Adrenal gland (tissue), 7 donors: ENCODE data around the genes RANBP17 and TLX3.

- PRO-cap, 3 experiments = peak in 3 of 3 experiments; most common plus-strand start chr5:168681889 (in 2); most common minus-strand start chr5:168681615 (in 3)
- RAMPAGE, long total RNA, 4 experiments = no peak in any of the 4 experiments
- RRBS = no CpG with 5 or more reads among the region's 3 CpGs
Observed at GRCh38 chr5:168681458-168682000, 102.4 kb upstream of the PANK3 start.

DNA sequence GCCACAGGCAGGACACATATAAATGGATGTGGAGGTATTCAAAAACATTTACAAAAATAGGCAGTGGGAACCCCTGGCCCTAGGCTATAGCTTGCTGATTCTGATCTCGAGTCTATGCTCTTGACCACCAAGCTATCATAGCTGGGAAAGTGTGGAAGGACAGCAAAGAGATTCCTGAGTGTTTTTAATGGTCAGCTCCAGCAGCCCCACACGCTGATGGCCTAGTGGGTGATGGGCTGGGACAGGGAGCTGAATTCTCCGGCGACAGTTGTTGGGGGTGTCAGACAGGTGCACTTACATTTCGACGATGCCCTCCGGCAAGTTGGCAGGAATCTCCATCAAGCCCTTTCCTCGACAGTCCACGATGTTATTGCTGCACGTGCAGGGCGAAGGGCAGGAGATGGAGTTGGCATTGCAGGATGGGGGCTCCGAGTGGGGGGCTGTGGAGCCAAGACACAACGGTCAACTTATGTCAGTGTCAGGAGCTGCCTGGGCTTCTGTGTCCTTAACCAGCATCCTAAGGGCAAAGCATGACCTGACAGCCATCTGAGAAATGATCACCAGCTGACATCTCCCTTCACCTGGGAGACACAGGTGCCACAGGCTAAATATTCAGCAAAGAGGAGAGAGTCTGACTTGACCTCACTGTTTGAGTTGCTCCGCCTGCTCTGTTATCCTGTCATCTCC lies 227.1 kb upstream of the PANK3 start:
- PRO-cap, 3 experiments = no peak in any of the 3 experiments
- RAMPAGE, long total RNA, 4 experiments = start-site peak on the minus strand in 1 of 4 experiments, centred at position 402 of the sequence, 27 reads per replicate
- RRBS = 86% methylated on average over 5 of the region's 14 CpGs

- PRO-cap, 3 experiments = no peak in any of the 3 experiments
- RAMPAGE, long total RNA, 4 experiments = no peak in any of the 4 experiments
- RRBS = no CpG with 5 or more reads among the region's 3 CpGs
Observed at GRCh38 chr5:168819059-168819265, 239.8 kb upstream of the PANK3 start.

DNA sequence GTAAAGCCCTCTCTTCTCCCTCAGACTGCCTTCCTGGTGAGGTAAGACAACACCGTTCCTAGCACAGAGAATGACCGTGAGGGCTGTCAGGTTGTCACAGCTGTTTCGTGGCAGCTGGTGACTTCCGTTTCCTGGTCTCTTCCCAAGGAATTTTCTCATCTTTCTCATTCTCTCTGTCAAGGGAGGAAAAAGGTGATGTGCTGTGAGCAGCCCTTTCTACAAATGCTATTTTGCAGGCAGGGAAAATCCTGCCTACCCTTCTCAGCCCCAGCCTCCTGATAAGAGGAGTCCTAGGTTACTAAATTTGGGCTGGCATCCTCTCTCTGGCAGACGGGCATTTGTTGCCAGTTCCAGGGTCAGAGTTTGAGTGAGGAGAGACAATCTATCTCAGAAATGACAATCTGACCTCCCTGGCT lies 263.5 kb upstream of the PANK3 start:
- PRO-cap, 3 experiments = no peak in any of the 3 experiments
- RAMPAGE, long total RNA, 4 experiments = no peak in any of the 4 experiments
- RRBS = no CpG with 5 or more reads among the region's 5 CpGs

DNA sequence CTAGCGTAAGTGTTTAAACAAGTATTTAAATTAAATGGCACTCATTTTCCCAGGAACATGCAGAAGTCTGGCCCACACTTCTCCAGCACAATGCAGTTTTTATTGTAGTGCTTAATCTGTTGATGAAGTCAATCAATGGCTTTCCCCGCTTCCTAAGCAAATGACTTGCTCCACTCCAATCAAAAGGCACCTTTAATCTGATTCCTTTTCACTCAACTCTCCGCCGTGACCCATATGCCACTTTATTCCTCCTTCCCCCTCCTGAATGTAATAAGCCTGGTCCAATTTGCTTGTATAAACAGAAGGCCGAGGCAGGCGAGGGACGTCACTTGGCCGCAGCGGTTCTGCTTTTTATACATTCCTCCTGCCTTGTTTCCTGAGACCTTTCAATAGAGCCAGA lies 273.6 kb downstream of the SLIT3 start:
- PRO-cap, 3 experiments = peak in 2 of 3 experiments; most common plus-strand start position 301 of the sequence (in 2)
- RAMPAGE, long total RNA, 4 experiments = no peak in any of the 4 experiments
- RRBS = no CpG with 5 or more reads among the region's 9 CpGs

DNA sequence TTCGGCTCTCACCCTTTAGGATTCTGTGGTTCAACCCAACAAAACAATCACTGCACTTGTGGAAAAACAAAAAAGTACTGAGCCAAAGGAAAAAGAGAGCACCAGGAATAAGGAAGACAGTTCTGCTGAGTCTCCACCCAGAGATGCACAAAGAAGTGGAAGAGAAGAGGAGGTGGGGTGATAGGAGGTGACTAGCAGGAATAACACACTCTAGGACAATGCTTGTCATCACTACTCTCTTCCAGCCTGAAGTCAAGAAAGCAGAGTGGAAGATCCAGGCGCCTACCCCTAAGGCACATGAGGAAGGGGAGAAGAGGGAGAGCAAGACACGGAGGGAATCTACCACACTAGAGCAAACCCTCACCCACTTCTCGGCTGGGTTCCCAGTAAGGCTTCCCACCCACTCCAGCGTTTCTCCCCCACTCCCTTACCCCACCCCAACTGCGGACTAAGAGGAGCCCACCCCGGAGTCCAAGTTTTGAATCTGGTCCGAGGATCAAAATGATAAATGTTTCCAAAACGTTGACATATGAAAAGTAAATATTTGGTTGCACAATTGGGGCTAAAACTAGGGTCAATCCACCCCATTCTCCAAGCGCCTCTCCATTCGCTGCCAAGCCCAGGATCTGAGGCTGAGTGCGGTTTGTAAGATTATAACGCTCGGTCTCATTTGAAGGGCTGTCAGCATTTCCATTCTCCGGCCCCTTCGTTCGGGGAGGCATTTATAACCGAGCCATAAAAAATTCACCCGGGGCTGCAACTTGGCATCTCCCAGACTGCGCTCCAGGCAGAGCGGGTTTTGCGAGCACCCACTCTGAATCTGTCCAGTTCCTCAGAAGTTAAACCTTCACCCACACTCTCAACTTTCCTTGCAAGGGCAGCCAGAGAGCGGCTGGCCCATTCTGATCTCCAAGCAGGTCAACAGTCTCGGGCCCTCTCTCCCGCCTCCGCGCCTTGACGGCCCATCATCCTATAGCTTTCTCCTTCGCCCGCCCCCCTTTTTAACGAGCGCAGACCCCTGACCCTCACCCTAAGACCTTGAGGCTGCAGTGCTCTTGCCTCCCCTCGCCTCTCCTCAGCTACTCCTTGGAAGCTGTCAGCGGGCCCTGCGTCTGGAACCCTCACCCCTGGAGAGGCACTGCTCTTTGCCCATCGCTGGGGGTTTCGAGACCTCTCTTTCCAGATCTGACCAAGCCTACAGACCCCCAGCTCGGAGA lies 1.4 kb downstream of the SLIT3 start:
- PRO-cap, 3 experiments = no peak in any of the 3 experiments
- RAMPAGE, long total RNA, 4 experiments = no peak in any of the 4 experiments
- RRBS = 3% methylated on average over 2 of the region's 38 CpGs

GRCh38 chr5:169649528-169650013 lies 12.5 kb downstream of the DOCK2 start:
- PRO-cap, 3 experiments = no peak in any of the 3 experiments
- RAMPAGE, long total RNA, 4 experiments = no peak in any of the 4 experiments
- RRBS = no CpG with 5 or more reads among the region's 8 CpGs

DNA sequence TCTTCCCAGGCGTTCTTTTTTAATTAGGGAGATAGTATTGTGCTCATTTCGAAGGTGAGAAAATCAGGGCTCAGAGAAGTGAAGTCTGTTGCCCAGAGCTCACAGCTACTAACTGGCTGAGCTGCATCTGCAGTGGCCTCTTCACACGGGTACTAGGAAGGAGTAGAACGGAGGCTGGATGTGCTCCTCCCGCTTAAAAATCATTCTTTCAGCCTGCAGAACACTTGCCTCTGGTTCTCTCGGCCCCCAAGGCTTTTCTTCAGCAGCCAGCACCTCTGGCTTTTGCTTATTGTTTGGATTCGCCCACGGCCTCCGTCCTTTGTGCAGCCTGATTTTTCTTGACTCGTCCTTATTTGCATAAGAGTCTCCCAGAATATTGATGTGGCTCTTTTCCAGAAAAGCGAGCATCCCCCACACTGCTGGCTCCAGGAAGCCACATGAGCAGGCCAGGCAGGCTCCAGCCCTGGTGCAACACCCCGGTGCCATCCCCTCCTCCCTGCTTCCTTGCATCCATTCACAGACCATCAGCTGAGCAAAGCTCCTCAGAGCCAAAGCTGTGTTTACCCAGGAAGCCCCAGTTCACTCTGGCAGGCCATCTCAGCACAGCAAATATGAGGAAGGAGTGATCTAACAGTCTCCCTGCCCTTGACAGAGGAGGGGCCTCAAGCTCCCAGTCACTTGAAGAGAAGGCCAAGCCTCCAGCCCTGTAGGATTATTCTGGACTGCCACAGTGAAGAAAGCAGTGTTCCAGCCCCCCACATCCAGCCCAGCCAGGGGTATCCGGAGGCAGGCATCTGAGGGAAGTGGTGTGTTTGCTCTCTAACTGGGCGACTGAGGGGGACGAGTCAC lies 34.6 kb downstream of the INSYN2B start:
- PRO-cap, 3 experiments = no peak in any of the 3 experiments
- RAMPAGE, long total RNA, 4 experiments = no peak in any of the 4 experiments
- RRBS = no CpG with 5 or more reads among the region's 15 CpGs

DNA sequence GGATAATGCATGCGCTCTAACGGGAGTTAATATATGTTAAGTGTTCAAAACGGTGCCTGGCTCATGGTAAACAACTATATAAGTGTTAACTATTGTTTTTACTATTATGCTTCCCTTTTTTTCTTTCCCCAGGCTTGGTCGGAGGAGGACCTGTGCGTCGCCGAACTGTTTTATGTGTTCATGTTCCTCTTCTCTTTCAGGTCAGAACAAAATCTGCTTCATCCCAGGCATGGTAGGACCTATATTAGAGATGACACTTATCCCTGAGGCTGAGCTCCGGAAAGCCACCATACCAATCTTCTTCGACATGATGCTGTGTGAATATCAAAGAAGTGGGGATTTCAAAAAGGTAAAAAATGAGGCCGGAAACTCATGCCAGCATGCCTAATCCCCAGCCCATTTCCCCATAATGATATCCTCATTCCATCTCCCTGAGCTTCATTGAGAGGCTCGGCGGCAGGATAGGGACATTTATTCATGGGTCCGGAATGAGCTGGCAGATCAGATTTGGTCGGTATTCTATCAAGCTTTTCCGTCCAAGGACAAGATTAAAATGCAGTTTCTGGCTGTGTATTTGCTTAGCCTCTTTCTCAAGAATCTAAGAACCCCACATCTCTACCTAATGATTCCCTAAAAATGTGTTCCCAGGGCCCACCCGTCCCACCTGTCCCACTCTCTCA lies 38.6 kb upstream of the INSYN2B start:
- PRO-cap, 3 experiments = no peak in any of the 3 experiments
- RAMPAGE, long total RNA, 4 experiments = no peak in any of the 4 experiments
- RRBS = 33% methylated on average over 1 of the region's 16 CpGs

DNA sequence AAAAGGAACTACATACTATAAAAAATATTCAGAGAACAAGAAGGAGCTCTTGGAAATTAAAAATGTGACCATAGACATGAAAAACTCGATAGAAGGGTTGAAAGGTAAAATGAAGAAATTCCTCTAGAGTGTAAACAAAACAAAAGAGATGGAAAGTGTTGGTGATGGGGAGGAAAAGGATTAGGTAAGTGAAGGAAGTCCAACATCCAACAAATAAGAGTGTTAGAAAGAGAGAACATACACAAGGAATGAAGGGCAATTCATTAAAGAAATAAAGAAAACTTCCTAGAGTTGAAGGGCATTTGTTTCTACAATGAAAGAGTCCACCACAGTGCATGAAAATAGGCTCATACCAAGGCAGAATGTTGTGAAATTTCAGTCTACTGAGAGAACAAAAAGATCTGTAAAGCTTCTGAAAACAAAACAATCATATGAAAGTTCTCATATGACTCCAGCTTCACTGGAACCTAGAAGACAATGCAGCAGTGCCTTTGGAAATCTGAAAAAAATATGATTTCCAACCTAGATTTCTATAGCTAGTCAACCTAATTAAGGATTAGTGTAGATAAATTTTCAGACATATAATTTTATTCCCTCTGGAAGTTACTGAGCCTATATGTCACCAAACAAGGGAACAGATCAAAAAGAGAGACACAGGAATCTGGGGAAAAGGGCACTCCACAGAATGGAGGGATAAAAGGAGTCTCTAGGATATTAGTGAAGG lies 5.7 kb downstream of the C5orf58 start:
- PRO-cap, 3 experiments = no peak in any of the 3 experiments
- RAMPAGE, long total RNA, 4 experiments = no peak in any of the 4 experiments
- RRBS = no CpG with 5 or more reads among the region's 1 CpG

DNA sequence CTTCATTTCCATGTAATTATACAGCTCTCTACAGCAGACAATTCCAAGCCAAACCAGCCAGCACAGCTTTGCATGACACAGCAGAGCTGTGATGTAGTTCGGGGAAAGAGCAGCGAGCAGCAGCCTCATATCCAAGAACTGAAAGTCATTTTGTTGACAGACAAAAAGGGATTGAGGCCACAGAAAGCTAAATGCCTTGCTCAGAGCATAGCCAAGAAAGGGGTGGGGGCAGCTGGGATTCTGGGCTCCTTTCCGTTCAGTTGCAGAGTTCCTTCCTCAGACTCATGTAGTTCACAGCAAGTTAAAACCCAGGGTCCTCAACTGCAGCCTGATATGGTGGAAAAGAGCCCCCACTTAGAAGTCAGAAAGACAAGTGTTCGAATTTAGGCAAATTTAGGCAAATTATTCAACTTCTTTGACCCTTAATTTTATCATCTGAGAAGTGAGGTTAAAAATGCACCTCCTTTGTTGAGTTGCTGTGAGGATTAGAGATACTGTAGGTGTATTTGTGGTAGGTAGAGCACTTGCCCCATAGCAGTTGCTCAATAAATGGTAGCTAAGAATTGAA lies 31.9 kb downstream of the LCP2 start:
- PRO-cap, 3 experiments = peak in 1 of 3 experiments; most common plus-strand start position 156 of the sequence (in 1); most common minus-strand start position 55 of the sequence (in 1)
- RAMPAGE, long total RNA, 4 experiments = no peak in any of the 4 experiments
- RRBS = no CpG with 5 or more reads among the region's 4 CpGs

DNA sequence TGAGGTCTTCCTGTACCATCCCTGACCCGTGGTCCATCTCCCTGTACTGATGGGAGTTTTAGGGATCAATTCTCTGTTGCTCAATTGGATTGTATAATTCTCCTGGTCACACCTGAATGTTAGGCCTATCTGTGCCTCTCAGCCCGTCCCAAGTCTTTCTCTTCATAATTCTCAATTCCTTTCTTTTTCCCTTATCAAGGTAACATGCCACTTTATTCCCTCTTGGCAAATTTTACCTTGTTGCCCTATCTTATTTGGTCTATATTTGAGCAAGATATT lies 1.7 kb downstream of the LCP2 start:
- PRO-cap, 3 experiments = no peak in any of the 3 experiments
- RAMPAGE, long total RNA, 4 experiments = no peak in any of the 4 experiments
- RRBS = no CpG with 5 or more reads among the region's 2 CpGs

DNA sequence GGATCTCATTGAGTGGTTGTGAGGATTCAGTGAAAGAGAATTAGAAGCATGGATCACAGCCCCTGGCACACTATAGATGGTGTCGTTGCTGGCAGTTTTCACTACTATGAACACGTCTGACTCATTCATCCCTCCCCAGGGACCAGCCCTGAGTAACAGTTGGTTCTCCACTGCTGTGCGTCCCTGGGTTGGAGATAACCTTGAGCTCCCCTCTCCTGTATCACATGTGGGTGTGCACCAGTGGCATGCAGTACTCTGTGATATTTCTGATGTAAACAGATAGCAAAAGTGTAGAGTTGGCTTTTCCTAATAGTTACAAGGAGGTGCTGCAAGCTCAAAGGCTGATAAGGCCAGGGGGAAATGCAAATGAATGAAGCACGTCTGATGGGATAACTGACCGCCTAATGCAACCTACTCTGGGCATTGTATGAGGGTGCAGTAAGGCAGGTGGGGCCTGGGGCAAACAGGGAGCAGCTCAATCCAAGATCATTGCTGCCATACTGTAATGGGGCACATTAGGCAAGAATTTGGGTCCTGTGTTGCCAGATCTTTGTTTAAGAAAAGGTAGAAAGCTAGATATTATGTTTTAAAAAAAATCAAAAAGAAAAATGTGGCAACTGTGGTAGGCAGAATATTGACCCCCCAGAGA lies 8.9 kb upstream of the LCP2 start:
- PRO-cap, 3 experiments = peak in 1 of 3 experiments; most common plus-strand start position 344 of the sequence (in 1); most common minus-strand start position 78 of the sequence (in 1)
- RAMPAGE, long total RNA, 4 experiments = no peak in any of the 4 experiments
- RRBS = no CpG with 5 or more reads among the region's 5 CpGs

GRCh38 chr5:170773612-170773849 lies 10.0 kb upstream of the GABRP start:
- PRO-cap, 3 experiments = no peak in any of the 3 experiments
- RAMPAGE, long total RNA, 4 experiments = no peak in any of the 4 experiments
- RRBS = no CpG with 5 or more reads among the region's 3 CpGs

GRCh38 chr5:170788498-170788972 lies 5.0 kb downstream of the GABRP start:
- PRO-cap, 3 experiments = no peak in any of the 3 experiments
- RAMPAGE, long total RNA, 4 experiments = no peak in any of the 4 experiments
- RRBS = no CpG with 5 or more reads among the region's 6 CpGs

DNA sequence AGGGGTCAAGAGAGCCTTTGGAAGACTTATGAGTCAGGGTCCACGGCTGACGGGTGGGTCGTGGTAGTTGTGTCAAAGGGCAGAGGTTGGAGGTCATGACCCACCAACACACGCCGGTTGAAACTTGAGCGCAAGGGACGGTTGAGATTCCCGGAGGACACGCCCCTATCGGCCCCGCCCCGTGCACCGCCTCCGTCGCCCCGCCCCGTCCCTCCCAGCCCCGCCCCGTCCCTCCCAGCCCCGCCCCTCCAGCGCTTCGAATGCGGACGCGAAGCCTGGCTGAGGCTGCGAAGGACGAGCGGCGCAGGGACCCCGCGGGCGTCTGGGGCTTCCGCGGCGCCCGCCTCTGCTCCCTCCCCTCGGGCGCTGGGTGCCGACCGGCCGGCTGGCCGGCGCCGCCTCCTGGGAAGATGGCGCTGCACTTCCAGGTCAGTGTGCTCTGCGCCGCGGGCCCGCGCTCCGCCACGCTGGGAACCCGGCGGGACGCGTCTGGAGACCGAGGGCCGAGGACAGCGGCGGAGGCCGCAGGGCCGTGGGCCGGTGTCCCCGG lies at the start of gene RANBP17:
Gene RANBP17, plus strand, starts transcription at position 395 of the 550 bp plus-strand sequence.
- PRO-cap, 3 experiments = peak in 3 of 3 experiments; most common plus-strand start position 259 of the sequence (in 3)
- RAMPAGE, long total RNA, 4 experiments = start-site peak on the plus strand in 1 of 4 experiments, centred at position 386 of the sequence, 31 reads per replicate
- RRBS = 4% methylated on average over 22 of the region's 64 CpGs

DNA sequence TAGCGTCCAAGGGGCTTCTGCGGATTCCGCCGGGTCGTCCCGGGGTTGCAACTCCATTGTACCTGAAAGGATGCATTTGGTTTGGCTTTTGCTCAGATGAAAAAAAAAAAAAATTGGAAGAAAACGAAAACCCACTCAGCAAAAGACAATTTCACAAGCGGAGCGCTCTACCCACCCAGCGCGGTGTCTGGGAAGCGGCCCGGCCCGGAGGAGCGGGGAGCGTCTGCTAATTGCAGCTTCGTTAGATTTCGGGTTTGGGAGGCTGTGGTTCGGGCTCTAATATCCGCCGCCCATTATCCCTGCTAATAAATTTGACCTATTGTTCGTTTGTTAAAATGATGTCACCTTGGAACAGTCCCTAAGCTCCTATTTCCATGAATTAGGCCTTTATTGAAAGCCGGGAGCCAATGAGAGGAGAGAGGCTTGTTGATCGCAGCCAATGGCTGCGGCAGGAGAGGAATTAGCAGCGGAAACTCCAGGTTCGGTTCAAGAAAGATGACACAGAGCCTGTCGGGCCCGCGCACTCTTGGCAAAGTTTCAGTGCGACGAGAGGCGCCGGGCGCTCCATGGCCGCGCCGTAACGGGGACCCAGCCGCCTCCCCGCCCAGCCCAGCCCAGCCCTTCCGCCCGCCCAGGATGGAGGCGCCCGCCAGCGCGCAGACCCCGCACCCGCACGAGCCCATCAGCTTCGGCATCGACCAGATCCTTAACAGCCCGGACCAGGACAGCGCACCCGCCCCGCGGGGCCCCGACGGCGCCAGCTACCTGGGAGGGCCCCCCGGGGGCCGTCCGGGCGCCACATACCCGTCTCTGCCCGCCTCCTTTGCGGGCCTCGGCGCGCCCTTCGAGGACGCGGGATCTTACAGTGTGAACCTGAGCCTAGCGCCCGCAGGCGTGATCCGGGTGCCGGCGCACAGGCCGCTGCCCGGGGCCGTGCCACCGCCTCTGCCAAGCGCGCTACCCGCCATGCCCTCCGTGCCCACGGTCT lies at the start of gene TLX3:
Gene TLX3, plus strand, starts transcription at position 519 of the 988 bp plus-strand sequence.
- PRO-cap, 3 experiments = no peak in any of the 3 experiments
- RAMPAGE, long total RNA, 4 experiments = no peak in any of the 4 experiments
- RRBS = 14% methylated on average over 21 of the region's 88 CpGs

GRCh38 chr5:171391062-171392283 lies 3.8 kb downstream of the NPM1 start:
- PRO-cap, 3 experiments = no peak in any of the 3 experiments
- RAMPAGE, long total RNA, 4 experiments = no peak in any of the 4 experiments
- RRBS = no CpG with 5 or more reads among the region's 16 CpGs

DNA sequence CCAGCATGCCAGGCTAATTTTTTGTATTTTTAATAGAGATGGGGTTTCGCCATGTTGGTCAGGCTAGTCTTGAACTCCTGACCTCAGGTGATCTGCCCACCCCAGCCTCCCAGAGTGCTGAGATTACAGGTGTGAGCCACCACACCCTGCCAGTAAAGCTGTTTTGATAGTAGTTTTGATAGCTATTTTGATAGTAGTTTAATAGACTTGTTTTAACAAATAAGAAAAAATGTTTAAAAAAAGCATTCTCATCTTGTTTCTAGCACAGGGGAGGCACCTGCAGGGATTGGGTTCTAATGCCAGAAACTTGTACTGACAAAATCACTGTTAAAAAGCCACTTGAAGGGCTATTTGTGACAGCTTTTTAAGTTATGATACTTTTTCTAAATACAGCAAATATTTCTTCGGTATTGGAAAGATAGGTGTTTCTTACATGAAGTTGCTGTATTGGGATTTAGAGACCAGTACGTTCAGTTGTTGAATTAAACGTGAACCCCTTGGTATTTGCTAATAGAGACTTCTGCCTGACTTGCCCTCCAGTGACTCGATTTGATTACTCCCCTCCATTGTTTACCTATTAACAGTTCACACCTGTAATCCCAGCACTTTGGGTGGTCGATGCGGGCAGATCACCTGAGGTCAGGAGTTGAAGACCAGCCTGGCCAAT lies 8.6 kb downstream of the NPM1 start:
- PRO-cap, 3 experiments = no peak in any of the 3 experiments
- RAMPAGE, long total RNA, 4 experiments = no peak in any of the 4 experiments
- RRBS = no CpG with 5 or more reads among the region's 7 CpGs

DNA sequence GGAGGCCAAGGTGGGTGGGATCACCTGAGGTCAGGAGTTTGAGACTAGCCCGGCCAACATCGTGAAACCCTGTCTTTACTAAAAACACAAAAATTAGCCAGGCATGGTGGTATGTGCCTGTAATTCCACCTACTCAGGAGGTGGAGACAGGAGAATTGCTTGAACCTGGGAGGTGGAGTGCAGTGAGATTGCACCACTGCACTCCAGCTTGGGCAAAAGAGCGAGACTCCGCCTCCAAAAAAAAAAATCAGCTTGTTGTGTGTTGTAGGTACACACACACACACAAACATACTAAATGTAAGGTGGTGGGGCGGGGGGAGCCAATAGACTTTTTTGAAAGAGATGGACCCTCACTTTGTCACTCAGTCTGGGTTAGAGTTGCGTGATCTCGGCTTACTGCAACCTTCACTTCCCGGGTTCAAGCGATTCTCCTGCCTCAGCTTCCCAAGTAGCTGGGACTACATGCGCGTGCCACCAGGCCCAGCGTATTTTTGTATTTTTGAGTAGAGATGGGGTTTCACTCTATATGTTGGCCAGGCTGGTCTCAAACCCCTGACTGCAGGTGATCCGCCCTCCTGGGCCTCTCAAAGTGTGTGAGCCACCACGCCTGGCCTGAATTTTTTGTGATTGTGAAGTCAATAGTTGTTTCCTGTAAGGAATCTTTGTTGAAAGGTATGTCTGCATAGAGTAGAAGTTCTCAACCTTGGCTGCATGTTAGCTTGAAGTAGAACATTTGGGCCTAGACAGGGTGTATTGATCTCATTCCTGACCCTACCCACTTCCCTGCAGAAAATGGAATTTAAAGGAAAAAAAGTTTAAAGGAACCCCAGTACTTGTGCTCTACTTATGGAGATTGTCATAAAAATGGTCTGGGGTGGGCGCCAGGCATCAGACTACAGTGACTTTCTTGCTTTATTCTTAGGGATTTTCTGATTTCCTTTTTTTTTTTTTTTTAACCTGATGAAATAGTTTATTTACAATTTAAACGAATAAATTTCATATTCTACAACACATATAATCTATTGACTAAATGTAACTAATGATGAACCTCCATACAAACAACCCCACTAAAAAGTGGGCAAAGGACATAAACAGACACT lies 13.8 kb downstream of the NPM1 start:
- PRO-cap, 3 experiments = no peak in any of the 3 experiments
- RAMPAGE, long total RNA, 4 experiments = no peak in any of the 4 experiments
- RRBS = no CpG with 5 or more reads among the region's 16 CpGs